Astrocyte (in vitro differentiated cells and primary cell): ENCODE measurements around the gene PBLD.

DNA sequence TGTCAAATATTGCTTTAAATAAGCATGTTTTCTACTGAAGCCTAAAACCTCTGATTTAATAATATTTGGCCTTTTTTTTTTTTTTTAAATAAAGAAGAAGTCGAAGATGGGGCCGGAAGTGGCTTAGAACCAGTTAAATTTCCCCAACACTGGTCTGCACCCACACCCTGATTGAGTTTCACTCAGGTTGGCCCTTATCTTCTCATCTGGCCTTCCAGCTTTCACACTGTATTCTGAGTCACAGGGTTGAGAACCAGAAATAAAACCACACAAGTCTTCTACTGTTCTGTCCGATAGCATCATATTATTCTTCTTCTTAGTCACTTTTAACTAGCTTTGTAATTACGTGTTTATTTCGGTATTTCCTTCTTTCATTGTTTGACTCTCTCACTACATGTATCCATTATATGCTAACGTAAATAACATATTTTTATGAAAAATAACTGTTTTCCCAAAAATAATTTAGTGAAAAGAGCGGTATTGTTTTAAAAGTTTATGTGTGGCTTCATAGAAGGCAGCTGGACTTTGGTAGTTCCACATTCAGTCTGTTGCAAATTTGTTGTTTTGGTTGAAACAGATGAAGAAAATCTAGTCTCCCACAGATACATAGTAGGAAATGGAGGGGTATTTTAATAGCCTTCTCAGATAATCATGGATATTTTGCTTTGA lies 10.0 kb downstream of the ZNF365 start:
- PRO-cap, result no peak
- RRBS, 2 experiments, result no CpG with 5 or more reads among the region's 7 CpGs

DNA sequence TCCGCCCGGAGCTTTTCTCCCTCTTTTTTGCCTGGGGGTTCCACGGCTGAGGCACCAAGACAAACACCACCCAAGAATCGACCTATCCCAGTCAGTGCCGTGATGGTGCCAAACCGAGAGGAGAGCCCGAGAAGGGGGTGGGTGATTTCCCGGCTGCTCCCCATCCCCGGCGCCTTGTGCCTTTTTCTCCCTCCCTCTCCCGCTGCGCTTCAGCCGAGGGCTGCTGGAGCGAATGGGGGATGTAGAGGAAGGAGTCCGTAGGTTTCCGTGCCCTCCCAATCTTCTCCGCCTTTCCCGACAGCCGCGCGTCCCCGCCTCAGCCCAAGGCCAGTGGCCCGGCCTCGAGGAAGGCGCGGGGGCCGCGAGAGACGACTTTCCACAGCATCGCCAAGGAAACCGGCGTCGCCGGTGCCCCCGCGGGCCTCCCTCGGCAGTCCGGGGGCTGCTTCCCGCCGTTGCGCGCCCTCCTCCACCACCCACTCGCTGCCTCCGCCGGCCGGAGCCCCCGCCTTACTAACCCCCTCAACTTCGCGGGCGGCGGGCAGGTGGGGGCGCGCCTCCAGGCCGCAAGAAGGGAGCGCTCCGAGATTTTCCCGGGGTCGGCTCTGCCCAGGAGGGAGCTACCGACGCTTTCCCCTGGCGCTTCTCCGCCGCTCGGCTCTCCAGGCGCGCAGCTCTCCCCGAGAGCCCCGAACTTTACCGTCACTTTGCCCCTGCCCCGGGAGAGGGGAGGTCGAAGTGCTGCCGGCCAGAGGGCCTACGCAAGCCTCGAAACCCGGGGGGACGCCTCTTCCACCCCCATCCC lies 1.2 kb downstream of the EGR2 start:
- PRO-cap, result no peak
- RRBS, 2 experiments, result 3% methylated on average over 19 to 31 of the region's 76 CpGs

DNA sequence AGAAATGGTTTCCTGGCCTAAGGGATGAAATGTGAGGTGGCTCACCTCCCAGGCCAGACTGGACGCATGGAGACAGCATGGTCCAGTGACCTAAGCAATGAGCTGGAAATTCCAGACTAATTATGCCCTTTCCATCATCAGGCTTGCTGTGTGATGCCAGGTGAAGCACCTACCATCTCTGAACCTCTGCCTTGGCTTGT lies 146.9 kb upstream of the NRBF2 start:
- PRO-cap, result no peak
- RRBS, 2 experiments, result no CpG with 5 or more reads among the region's 1 CpG

DNA sequence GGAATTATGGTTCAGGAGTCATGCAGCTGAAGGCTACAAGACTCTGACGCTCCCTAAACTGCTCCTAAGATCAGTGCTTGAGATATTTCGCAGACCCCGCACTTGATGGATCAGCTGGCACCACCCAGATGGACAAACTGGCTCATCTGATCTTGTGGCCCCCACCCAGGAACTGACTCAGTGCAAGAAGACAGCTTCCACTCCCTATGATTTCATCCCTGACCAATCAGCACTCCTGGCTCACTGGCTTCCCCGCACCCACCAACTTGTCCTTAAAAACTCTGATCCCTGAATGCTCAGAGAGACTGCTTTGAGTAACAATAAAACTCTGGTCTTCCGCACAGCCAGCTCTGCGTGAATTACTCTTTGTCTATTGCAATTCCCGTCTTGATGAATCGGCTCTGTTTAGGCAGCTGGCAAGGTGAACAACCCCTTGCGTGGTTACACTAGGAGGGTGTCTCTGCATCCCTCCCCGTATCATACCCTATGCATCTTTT lies 26.9 kb upstream of the NRBF2 start:
- PRO-cap, result bidirectional peak, plus-strand start at position 369 of the sequence, minus-strand start at position 88 of the sequence
- RRBS, 2 experiments, result no CpG with 5 or more reads among the region's 10 CpGs

GRCh38 chr10:63165756-63166636 lies 32.9 kb downstream of the NRBF2 start:
- PRO-cap, result no peak
- RRBS, 2 experiments, result no CpG with 5 or more reads among the region's 8 CpGs

DNA sequence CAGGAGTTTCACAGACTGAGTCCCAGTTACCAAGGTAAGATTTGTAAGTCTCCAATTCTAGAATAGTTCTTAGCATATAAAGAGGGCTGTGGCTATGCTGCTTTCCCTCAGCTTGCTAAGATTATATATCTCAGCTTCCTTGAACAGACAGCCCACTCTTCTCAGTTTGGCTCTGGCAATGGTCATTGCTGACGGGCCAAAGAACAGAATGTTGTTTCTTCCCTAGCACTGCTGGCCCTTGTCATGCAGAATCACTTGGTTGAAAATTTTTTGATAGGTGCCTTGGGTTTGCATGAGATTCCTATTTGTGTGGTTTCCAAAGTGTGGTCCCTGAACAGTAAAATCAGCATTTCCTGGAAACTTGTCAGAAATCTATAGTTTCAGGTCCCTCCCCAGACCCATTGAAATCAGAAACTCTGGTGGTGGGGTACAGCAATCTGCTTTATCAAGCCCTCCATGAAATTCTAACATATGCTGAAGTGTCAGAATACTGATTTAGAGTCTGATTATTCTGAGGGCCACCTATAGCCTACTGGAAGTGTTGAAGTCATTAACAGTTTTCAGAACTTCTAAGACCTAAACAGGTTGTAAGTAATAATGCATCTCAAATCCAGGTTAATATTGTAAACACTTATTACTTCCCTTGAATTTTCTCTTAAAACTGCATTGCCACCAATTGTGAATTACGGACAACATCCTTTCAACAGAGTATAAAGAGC lies 38.3 kb downstream of the NRBF2 start:
- PRO-cap, result no peak
- RRBS, 2 experiments, result no CpG with 5 or more reads among the region's 2 CpGs

GRCh38 chr10:63256072-63256320 lies 122.9 kb downstream of the NRBF2 start:
- PRO-cap, result no peak
- RRBS, 2 experiments, result no CpG with 5 or more reads among the region's 1 CpG

- PRO-cap, result no peak
- RRBS, 2 experiments, result no CpG with 5 or more reads among the region's 6 CpGs
Observed at GRCh38 chr10:63319336-63320073, 146.3 kb downstream of the JMJD1C start.

- PRO-cap, result no peak
- RRBS, 2 experiments, result no CpG with 5 or more reads among the region's 8 CpGs
Observed at GRCh38 chr10:63438217-63439329, 27.2 kb downstream of the JMJD1C start.

DNA sequence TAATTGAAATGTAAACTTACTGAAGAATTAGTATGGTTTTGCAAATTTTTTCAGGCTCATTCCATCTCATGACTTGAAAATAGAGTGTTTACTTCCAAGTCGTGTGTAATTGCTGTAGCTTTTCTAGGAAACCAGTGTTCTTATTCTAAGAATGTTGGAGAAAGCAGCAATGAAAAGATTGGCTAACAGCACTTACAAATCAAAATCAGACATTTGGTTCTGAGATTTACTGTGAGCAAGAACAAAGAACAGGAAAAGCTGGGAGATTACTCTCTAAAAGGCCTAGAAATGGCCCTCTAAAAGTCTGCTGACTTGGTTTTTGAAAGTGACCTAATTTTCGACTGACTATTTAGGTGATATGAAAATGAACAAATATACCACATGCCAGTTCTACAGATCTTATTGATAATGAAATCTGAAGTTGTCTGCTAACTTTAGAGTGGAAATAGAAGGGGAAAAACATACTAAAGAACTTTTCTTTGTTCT lies 52.1 kb downstream of the REEP3 start:
- PRO-cap, result no peak
- RRBS, 2 experiments, result no CpG with 5 or more reads among the region's 2 CpGs

DNA sequence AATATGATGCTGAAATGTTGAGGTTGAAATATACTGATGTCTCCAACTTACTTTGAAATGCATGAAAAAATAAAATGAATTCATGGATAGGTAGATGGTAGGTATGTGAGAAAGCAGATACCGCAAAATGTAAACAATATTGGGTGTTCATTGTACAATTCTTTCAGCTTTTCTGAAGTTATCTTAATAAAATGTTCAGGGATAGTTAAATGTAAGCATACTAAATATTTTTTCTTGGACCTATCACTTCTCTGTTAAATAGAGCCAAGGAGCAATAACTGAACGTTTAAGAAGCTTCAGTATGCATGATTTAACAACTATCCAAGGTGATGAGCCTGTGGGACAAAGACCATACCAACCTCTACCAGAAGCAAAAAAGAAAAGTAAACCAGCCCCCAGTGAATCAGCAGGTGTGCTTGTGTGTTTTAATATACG lies 88.7 kb downstream of the REEP3 start:
- PRO-cap, result no peak
- RRBS, 2 experiments, result no CpG with 5 or more reads among the region's 3 CpGs

GRCh38 chr10:63628502-63629078 lies 107.4 kb downstream of the REEP3 start:
- PRO-cap, result no peak
- RRBS, 2 experiments, result no CpG with 5 or more reads among the region's 10 CpGs

DNA sequence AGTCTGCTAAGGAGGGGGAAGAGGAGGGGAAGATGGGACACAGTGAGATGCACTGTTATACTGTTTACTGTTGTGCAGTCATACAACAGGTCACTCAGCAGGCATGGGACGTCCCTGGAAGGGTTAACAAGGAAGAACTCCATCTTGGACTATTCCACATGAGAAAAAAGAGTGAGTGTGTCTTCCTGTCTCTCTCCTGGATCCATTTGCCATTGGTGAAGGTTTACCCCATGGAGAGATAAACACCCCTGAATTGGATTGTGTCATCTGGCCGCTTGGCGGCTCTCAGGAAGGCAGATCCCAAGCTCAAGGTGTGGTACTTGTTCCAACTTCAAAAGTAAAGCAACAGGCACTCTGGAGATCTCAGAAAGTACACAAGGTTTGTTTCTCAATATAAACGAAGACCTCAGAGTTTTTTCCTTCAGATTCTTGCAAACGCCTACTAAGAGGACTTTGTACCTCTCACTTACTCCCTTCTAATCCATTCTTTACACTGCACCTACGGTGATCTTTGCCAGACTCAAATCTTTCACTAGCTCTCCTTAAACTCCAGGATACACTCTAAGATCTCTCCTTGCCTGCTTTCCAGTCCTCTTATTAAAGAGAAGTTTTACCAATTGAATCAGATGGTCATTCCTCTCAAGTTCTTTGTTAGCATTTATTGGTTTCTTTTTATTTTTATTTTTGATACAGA lies 116.7 kb downstream of the REEP3 start:
- PRO-cap, result no peak
- RRBS, 2 experiments, result no CpG with 5 or more reads among the region's 6 CpGs

DNA sequence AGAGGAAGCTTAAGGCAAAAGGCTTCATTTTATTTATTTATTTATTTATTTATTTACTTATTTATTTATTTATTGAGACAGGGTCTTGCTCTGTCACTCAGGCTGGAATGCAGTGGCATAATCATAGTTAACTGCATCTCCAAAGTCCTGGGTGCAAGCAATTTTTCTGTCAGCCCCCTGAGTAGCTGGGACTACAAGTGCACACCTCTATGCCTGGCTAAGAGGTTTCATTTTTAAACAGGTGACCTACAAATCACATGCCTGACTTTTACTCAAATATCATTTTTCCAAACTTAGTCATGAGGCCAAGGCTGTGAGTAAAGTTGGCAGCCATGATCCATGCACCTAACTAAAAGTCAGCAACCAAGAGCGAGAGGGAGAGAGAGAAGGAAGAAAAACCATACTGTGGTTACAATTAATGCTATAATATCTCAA lies 1305.3 kb upstream of the LRRTM3 start:
- PRO-cap, result no peak
- RRBS, 2 experiments, result no CpG with 5 or more reads among the region's 1 CpG

DNA sequence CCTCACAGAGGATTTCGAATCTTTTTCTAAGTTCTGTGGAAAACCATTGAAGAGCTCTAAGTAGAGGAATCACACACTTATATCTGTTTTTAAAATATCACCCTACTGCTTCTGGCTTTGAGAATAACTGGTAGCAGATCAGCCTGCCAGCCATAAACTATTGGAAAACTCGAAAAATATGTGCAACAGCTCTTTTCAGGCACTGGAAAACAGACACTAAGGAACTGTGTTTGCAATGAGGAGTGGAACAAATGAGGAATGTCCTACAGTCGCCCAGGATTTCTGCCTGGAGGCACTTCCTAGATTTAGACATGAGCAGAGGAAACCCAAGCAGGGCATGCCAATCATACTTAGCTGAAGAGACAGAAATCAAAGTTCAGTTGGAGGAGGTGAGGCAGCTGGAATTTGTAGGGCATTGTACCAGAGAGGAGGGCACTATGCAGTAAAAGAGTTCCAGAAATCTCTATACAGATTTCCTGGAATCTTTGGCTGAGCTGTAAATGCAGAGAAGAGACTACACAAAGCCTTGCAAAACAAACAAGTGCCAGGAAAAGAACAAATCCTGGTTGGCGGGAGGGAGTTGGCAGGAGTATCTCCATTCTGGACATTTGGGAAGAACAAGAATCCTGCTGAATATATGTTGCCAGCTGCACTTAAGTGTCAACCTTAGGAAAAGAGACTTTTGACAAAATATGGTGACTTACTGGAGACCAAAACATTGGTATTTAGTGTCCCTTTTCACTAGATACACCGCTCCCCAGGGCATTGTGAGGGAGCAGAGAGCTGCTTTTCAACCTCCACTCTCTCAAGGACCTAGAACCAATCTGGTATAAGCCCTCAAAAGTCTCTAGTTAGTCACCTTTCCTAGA lies 603.5 kb upstream of the LRRTM3 start:
- PRO-cap, result no peak
- RRBS, 2 experiments, result no CpG with 5 or more reads among the region's 5 CpGs

- PRO-cap, result no peak
Observed at GRCh38 chr10:67280624-67280893, 354.7 kb downstream of the LRRTM3 start.

- PRO-cap, result no peak
- RRBS, 2 experiments, result no CpG with 5 or more reads among the region's 12 CpGs
Observed at GRCh38 chr10:67918276-67919140, 34.1 kb downstream of the SIRT1 start.

- PRO-cap, result no peak
- RRBS, 2 experiments, result no CpG with 5 or more reads among the region's 4 CpGs
Observed at GRCh38 chr10:68105719-68106212, 3.5 kb upstream of the MYPN start.

- PRO-cap, result no peak
- RRBS, 2 experiments, result no CpG with 5 or more reads among the region's 2 CpGs
Observed at GRCh38 chr10:68133440-68133979, 24.2 kb downstream of the MYPN start.

GRCh38 chr10:68332586-68333632 lies at the start of gene PBLD:
Gene PBLD, minus strand, starts transcription at chr10:68332928.
- PRO-cap, result bidirectional peak, plus-strand start at chr10:68332767, minus-strand start at chr10:68332491; bidirectional peak, plus-strand start at chr10:68332952, minus-strand start at chr10:68332928
- RRBS, 2 experiments, result no CpG with 5 or more reads among the region's 39 CpGs